SP-49 (cell line): Measurements from ENCODE around the gene XG.

DNA sequence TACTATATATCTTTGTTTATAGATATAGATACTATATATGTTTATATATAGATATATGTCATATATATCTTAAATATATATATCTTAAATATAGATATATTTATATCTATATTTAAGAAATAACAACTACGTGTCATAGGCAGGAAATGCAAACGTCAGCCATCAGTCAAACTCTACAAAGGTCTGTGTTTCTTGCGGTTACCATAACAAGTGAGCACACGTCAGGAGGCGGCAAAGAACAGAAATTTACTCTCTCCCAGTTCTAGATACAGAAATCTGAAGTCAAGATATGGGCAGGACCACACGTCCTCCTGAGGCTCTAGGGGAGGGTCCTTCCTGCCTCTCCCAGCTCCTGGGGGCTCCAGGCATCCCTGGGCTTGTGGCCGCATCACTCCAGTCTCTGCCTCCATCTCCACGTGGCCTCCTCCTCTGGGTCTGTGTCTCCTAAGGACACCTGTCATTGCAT lies 6.5 kb downstream of the PLCXD1 start:
- PRO-cap = no peak

GRCh38 chrX:308966-309564 lies 9.5 kb downstream of the GTPBP6 start:
- PRO-cap = no peak

DNA sequence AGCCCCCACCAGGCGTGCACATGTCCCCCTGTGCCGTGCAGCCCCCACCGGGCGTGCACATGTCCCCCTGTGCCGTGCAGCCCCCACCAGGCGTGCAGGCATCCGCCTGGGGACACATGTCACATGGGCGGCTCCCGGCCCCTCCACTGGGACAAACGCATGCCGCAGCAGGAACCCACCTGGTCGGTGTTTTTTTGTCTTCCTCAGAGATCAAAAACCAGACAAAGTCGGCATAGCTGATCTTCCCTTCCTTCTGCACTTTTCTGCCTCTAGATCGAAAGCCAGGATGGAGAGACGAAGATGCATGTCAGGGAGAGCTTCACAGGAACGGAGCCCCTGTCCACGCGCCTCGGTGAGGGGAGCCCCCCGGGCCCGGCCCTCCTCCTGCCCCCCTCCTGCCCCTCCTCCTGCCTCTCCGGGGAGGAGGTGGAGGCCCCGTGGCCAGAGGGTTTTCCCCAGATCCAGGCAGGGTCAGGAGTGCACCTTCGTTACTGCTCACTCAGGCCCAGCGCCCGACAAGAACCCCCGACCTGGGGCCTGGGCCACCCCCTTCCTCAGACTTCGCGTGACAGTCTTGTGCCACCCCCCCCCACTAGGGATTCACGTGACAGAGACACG lies 22.6 kb upstream of the GTPBP6 start:
- PRO-cap = no peak

- PRO-cap = no peak
Measured at GRCh38 chrX:371243-371787, 15.4 kb downstream of the PPP2R3B start.

DNA sequence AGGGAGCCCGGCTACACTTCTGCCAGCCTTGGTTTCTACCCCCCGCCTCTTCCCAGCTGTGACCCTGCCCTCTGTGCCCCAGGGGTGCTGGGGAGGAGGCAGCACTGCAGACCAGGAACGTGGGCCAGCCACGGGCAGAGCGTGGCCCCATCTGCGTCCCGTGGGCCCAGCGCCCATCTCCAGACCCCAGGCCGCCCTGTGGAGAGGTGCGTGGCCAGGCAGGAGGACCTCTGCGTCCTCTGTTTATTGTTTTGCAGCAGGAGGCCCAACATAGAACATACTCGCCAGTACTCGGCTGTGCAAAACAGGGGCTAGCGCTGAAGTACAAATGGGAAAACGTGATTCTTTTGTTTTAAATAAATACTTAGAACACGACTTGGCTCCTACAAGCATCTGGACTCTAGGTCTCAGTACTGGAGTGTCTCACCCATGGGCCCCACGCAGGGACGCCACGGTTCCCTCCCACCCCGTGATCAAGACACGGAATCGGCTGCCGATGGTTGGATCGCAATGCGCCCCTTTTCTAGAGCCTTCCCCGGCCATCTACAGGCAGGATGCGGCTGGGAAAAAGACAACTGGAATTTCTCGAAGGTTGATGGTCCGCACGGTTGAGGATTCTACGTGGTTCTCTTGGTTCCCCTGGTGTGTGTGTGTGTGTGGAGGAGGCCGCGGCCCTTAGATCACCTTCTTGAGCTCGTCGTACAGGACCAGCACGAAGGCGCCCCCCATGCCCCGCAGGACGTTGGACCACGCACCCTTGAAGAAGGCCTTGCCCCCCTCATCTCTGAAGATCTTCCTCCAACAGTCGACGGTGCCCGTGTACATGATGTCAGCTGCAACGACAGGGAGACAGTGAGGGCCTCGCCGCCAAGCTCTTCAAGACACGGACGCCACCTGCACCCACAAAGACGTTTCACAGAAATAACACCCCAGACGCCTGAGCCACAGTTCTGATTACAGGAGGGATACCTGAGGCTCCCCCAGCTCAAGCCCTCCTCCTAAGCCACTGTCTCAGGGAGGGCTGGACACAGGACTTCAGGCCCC lies 5.7 kb downstream of the SLC25A6 start:
- PRO-cap = no peak

DNA sequence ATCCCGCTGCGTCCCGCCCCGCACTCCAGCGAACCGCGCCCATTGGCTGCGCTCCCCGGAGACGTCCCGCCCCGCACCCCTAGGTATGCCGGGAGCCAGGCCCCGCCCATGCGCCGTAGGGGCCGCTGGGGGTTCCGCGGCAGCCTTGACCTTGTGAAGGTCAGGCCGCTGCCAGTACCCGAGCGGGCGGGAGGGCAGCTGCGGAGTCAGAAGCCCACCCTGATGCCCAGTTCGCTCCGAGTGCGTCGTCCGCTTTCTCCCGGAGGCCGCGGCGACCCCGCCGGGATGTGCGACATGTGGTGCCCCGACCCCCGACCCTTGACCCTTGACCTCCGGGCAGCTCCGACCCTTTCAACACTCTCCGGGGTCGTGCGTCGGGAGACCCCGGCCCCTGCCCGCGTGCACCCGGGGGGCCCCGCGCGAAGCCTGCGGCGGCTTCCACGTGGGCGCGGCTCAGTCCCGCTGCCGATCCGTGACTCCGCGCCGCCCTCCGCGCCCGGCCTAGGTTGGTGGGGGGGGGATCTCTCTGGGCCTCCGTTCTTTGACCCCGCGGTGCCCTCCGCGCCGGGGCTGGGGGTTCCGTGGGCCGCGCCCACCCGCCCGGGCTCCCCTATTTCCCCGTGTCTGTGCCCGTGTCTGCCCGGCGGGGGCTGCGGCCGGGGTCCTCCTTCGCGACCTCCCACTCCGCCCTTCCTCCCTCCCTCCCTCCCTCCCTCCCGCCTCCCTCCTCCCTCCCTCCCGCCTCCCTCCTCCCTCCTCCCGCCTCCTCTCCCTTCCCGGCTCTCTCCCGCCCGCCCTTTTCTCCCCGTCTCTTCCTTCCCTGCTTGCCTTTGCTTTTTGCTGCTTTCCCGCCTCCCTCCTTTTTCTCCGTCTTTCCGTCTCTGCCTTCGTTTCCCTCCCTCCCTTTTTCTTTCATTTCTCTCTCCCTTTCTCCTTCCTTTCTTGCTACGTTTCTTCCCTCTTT lies 628 bp upstream of the SLC25A6 start:
- PRO-cap = bidirectional peak, plus-strand start at position 154 of the sequence, minus-strand start outside the sequence

DNA sequence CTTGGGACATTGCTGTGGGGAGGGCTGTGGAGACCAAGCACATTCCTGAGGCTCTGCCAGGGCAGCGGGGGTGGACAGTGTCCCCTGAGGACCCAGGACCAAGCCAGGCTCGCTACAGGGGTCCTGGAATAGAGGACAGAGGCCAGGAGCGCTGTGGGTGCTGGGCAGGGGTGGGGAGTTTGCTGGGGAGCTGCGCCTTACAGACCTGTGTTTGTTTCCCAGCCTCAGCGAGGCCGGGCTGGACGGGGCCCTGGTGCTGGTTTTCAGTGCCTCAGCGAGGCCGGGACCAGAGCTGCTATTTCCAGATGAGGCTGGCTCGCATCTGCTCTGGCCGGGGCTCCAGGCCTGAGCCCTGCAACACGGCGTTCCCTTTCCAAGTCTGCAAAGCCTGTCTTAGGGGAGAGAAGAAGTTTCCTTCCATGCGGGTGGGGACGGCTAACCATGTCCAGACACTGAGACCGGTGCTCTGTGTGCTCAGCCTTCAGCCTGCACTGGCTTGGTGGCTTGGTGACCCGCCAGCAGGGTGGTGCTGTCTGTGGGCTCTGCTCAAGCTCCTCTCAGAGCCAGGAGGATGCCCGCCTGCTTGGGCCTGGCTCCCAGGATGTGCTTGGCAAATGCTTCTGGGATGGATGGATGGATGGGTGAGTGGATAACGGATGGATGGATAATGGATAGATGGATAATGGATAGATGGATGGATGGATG lies 3.1 kb upstream of the SLC25A6 start:
- PRO-cap = no peak

GRCh38 chrX:1398787-1399365 lies 7.0 kb upstream of the SLC25A6 start:
- PRO-cap = no peak

- PRO-cap = no peak
Measured at GRCh38 chrX:1415320-1415518, 23.3 kb upstream of the SLC25A6 start.

DNA sequence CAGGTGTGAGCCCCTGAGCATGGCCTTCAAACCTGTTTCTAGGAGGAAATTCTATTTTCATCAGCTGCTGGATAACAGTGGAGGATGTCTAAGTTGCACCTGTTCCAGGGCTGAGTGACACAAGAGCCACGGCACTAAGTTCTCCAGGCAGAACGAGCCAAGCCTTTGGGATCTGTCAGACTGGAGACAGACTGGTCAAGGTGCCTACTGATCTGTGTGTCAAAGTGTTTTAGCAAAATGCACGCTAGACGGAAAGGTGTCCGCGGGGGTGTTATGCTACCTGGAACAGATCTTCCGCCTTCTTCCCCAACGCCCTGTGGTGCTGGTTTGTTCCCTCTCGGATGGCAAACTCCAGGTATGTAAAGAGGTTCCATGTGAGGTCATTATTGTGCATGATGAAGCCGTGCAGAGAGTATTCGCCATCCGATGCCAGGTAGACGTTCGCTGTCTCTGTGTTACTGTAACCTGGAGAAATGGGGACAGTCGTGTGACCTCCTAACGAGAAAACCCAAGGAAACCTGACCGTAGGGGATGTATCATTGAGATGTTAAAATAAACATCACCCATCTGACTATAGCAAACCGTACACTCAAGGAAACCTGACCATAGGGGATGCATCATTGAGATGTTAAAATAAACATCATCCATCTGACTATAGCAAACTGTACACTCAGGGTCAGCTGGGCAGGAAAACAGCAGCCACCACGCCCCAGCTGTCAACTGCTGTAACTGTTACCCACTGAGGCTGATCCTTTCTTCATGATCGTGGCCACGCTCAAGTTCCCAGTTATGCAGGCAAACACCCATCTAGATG lies 29.7 kb upstream of the SLC25A6 start:
- PRO-cap = no peak

DNA sequence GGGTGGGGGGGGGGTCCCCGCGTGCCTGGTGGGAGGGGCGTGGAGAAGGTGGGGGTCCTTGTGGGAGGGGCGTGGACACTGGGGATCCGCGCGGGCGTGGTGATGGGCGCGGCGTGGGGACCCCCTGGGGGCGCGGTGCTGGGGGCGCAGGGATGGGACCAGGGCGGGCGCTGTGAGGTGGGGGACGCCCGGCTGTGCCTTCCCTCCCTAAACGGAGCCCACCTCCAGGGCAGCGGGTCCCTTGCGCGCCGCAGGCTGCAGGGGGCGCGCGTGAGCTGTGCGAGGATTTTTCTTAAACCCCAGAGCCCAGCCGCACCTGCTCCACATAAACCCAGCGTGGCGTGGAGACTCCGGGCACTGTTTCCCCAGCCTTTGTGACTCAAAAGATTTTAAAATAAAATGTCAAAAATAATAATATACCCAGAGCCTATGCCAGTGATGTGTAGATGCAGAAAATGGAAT lies 1.4 kb upstream of the ASMTL start:
- PRO-cap = no peak

- PRO-cap = no peak
Measured at GRCh38 chrX:1530828-1532057, 5.7 kb downstream of the P2RY8 start.

GRCh38 chrX:2338599-2339260 lies 162.0 kb downstream of the DHRSX start:
- PRO-cap = no peak

DNA sequence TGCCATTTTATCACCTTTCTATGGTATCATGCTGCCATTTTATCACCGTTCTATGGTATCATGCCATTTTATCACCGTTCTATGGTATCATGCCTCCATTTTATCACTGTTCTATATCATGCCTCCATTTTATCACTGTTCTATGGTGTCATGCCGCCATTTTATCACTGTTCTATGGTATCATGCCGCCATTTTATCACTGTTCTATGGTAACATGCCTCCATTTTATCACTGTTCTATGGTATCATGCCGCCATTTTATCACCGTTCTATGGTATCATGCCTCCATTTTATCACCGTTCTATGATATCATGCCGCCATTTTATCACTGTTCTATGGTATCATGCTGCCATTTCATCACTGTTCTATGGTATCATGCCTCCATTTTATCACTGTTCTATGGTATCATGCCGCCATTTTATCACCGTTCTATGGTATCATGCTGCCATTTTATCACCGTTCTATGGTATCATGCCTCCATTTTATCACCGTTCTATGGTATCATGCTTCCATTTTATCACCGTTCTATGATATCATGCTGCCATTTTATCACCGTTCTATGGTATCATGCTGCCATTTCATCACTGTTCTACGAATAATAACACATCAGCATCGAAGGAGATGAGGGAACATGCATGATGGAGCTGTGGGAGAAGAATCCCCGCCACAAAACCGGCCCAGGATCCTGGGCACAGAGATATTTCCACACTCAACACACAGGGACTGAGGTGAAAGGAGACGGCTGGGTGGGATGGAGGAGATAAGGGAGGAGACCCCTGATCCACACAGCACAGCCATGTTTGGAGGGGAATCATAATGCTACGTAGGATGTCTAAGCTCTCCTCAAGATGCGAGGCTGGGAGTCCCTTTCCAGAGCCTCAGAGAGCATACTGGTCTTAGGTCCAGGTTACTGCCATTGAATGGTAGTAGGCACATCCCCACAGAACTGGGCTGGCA lies 137.3 kb downstream of the DHRSX start:
- PRO-cap = no peak

DNA sequence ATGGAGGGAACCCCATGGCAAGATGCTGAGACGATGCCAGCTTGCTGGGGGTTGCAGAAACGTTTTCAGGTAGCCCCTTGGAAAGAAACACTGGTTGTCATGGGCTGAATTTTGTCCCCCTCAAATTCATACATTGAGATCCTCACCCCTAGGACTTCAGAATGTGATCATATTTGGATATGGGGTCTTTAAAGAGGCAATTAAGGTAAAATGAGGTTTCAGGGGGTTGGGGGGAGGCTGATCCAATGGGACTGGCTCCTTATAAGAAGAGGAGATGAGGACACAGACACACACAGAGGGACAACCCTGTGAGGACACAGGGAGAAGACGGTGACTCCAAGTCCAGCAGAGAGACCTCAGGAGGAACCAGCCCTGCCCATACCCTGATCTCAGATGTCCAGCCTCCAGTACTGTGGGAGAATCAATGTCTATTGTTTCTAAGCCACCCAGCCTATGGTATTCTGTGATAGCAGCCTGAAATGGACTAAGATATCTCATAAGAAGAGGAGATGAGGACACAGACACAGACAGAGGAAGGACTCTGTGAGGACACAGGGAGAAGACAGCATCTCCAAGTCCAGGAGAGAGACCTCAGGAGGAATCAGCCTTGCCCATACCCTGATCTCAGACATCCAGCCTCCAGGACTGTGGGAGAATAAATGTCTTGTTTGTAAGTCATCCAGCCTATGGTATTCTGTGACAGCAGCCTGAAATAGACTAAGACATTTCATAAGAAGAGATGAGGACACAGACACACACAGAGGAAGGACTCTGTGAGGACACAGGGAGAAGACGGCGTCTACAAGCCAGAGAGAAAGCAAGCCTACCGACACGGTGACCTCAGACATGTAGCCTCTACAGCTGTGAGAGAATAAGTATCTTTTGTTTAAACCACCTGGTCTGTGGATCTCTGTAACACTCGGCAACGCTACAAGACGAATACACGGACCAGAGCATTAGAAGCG lies 112.3 kb downstream of the DHRSX start:
- PRO-cap = no peak

GRCh38 chrX:2485885-2486448 lies 14.8 kb downstream of the DHRSX start:
- PRO-cap = no peak

- PRO-cap = no peak
Measured at GRCh38 chrX:2497864-2499138, 2.5 kb downstream of the DHRSX start.

DNA sequence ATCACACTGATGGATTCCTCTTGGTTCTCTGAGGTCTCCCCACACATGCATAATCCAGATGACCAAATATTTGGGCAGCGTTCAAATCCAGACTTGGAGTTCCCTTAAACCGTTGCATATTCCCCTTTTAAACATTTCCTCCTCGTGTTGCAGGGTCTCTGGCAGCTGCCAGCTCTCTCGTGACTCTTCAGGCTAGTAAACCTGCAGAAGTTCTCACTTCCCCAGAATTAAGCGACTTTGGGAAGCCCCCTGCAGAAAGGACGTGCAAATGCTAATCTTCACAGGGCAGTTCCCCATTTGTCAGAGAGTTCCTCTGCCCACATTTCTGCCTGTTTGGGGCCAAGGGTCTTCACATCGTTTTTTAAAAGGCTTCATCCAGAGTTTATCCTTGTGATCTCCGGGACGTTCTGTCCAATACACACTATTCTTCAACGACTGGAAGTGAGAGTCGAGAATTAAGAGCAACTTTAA lies 20.6 kb upstream of the DHRSX start:
- PRO-cap = no peak

- PRO-cap = no peak
Measured at GRCh38 chrX:2610829-2611082, 80.3 kb upstream of the CD99 start.

GRCh38 chrX:2751629-2752452 lies at the start of gene XG:
Gene XG (plus strand): TSS chrX:2752040.
- PRO-cap = no peak